Hematopoietic multipotent progenitor cell (in vitro differentiated cells): ENCODE measurements around a stretch of chr2.

DNA sequence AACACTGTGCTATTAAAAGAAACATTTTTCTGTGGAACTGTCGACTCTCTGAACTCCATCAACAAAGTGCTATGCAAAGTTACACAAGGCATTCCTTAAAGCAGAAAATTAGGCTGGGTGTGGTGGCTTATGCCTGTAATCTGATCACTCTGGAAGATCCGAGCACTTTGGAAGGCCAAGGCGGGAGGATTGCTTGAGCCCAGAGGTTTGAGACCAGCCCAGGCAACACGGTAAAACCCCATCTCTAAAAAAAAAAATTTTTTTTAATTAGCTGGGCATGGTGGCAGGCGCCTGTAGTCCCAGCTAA is 13.0 kb downstream of the MCM6 start:
- CAGE, long polyA plus RNA: no peak

- CAGE, long polyA plus RNA: no peak
Measured at GRCh38 chr2:135938071-135938768, 47.2 kb downstream of the DARS1 start.

GRCh38 chr2:135960973-135961245 is 24.5 kb downstream of the DARS1 start:
- CAGE, long polyA plus RNA: no peak

DNA sequence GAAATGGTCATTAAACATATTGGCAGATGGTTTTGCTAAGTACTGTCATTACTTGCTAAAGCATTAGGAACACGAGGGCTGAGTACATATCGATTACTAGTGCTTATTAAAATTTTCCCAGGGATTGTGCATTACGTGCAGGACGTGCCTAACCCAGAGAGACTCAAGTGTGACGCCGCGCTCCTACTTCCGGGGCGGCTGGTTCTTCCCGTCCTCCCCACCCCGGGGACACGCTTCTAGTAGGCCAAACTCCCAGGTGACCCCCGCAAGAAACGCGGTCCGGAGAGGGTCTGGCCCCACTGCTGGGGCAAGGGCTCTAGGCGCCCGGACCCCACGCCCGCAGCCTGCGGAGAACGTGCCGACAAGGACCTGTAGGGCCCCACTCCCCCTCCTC is 484 bp downstream of the DARS1 start:
- CAGE, long polyA plus RNA: no peak

- CAGE, long polyA plus RNA: no peak
Measured at GRCh38 chr2:136000368-136000959, 15.0 kb upstream of the DARS1 start.

DNA sequence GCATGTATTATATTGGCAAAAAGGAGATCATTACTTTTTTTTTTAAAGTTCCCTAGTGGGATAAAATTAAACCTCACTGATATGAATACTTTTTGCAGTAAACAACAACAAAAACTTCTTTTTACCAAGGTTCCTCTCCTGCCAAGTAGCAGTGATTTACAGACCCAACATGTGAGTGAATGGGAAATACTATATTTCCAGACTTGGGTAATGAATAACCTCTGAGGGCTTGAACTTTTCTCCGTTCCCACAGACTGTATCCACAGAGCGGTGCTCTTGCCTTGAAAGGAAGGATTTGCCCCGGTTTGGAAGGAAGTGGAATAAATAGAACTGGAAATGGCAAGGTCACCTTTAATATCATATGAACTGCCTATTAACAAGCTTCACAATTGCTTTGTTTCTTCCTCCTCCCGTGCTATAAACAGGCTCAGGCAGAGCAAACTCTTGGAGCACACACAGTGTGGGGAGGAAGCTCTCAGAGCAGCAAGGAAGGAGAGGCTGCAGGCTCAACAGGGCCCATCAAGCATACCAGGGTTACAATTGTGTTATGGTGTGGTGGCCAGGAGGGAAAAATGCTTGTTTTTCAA is 28.5 kb upstream of the DARS1 start:
- CAGE, long polyA plus RNA: no peak

DNA sequence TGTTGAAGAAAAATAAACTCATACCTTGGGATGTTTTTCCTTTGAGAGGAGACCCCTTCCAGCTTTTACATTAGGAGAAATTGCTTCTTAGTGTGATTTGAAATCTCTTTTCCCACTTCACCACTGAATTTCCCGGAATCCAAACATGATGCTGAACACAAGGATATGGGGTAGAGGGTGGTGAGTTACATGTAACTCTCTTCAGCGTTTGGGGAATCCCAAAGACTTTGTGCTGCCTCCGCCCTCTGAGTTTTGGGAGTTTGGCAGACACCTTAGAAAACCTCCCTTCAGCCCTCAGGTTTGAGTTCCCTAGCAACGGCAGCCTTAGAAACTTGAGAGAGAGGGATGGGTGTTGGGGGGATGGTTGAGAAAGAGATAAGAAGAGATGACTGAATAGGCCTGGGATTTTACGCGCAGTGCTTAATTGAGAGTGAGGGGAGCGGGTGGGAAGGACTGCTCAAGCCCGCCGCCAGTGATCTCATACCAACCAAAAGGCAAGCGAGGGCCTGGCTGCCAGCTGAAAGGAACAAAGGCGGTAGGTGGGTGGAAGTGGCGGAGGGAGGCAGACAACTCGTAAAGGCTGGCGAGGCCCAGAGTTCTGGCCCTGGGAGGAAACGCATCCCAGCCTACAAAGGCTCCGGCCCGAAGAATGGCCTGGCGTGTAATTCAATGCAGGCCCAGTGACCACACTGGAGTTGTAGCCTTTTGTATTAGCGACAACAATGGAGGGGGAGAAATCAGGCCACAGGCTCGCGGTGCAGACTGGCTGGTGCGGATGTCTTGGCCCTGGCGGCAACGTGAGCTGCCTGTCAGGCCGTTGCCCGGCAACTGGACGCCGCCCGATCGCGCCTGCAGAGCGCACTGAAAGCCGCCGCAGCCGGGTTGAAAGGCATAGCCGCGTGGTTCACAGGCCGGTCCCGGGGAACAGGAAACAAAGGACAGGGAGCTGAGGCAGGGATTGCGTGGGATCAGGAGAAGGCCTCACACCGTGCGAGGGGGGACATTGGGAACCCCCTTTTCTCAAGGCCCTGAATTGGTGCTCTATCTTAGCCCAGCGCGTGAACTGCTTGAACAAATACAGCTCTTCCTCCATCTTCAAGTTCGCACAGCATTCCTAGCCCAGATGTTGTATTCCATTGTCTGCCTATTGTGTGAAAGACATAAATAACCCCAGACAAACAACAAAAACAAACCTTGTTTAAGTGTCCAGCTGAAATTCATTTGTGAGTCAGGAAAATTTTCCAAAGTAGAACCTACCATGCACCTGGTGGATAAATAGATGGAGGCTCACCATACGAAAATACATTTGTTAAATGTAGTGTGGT is 39.9 kb upstream of the DARS1 start:
- CAGE, long polyA plus RNA: no peak

DNA sequence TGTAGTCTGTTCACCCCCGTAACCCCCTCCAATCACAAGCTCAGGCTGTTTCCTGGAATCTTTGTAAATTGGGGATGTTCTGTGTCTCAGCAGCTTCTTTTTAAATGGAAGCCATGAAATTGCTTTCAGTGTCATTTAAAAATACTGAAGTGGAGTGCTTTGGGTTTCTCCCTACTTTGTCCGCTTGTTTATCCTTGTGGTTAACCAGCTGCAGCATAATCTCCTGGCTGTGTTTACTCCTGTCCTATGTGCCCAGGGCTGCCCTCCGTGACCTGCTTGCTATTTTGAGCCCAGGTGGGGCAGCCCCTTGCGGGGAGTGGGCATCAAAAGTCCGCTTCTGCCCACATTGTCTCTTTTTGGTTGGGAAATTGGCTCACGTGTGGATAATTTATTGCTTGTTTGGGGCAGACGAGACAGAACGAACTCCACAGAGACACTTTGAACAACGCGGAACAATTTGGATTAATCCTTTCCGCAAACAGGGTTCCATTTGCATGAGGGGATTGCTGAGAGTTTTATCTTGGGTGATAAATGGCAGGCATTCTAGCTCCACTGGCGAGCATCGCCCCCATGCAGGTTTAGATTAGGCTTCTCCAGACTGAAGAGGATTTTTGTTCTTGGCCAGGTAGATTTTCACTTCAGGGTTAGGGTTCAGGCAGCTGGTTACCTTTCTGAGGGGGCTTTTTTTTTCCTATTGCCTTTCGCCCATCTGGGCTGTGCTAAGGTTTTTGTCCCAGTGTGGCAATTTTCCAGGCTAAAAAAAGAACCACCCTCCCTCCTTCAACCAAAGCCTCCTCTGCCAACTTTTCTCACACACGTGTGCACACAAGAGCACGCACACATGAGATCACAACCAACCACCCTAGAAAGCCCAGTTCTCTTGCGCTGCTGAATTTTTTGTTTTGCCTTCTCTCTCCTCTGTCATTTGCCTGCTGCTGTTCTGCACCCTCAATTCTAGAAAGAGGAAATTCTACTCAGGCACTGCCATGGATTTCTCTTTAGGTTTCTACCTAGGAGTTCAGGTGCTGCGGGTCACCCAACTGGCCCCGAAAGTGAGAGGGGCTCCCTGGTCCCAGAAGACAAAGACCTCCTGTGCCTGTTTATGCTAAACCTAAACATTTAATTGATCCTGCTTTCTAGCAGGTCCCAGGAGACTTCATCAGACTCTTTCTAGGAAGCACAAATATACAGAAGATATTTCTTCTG is 8.3 kb upstream of the CXCR4 start:
- CAGE, long polyA plus RNA: no peak

DNA sequence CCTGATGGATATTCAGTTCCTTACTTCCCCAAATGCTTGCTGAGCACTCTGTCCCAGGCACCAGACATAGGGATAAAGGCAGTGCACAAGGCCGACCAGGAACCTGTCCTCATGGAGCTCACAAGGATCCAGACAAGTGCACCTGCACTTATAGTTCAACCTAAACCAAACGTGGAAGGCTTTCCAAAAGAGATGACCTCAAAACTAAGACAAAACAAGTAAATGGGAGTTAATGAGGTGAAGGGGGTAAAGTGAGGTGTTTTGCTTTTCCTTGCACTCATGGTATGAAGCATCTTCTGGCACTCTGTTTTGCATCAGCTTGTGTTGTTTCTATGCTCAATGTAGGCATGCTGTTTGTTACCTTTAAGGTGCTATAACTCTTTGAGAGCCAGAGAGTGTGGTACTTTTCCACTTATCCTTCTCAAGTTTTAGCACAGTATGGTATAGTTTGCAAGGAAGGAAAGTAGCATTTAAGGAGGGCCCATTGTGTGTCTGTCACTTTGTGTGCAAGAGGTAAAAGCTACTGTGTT is 17.4 kb upstream of the CXCR4 start:
- CAGE, long polyA plus RNA: no peak

- CAGE, long polyA plus RNA: no peak
Measured at GRCh38 chr2:136212707-136213662, 95.0 kb upstream of the CXCR4 start.

DNA sequence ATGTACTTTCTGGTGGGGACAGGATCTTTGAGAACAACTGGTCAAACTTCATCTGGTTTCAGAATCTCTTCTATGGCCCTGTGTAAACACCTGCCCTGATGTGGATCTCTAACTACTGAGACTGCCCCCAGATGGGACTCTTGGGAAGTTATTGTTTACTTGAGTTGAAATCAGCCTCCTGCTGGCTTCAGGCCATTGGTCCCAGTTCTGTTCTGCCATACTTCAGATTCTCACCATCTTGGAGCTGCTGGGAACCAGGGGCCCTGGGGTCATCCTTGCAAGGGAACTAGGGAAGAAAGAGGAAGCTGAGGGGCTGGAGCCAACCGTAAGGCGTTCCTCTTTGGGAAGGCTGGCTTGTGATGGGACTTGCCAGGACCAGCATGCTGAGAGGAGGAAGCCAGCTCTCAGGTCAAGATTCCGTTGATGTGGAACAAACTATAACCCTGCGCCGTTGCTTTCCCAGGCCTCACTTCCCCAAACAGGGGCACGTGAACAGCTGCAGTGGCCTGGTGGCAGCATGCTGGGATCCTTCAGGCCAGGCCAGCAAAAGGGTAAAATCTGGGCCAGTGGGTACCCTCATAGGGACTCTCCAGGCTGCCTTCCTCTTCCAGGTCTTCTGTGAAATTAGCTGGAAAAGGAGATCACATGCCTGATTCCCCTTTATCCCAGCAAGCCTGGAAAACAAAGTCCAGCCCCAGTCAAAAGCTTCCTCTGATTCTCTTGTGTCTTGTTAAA is 135.6 kb upstream of the CXCR4 start:
- CAGE, long polyA plus RNA: no peak

DNA sequence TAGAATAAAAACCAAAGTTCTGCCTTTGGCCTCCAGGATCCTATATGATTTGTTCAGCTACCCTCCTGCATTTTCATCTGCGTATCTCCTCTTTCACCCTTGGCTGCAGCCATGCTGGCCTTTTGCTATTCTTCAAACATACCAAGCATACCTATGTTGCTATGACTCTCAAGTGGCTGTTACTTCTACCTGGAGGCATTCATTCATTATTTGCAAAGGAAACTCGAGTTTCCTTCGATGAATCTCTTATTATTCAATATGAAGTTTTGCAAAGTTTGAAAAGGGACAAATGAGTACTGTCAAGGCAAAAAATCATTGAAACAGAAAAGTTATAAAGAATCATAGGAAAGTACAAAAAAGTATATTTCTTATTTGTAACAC is 106.3 kb upstream of the HNMT start:
- CAGE, long polyA plus RNA: no peak

DNA sequence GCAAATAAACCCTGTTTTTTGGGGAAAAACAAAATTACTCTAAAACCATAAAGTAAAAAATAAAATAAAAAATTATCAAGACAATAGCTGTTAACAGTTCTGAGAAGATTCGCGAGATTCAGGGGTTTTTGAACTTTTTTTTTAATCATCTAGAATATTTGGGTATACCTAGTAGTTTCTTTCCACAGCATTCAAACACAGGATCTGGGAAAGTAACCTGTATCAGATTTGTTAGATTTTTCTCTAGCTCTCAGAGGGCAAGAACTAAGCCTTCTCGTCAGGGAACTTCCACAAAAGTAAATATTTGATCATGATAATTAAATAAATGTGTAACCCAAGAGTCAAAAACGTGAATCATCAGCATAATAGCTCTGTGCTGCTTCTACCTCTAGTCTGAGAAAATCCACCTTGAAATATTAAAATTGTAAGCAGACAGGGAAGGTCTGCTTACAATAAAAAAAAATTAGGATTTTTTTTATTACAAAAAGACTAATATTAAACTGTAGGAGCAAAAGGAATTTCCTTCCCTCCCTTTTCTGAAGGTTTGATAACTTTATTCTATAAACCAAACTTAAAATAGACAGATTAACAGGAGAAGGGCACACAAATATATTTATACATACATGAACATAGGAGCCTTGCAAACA is 225.7 kb upstream of the SPOPL start:
- CAGE, long polyA plus RNA: no peak

DNA sequence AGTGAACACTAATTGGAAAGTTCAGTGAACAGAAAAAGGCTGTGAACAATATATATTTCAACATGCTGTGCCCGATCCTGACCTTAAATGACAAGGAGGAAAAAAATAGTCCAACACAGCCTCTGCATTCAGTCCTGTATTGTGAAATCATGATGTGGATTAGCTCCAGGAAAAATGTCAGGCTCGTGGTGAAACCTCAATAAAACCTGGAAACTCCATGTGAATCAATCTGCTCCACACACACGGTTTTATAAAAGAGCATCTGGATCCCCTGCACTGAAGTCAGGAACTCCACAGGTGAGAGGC is 145.4 kb upstream of the SPOPL start:
- CAGE, long polyA plus RNA: no peak

GRCh38 chr2:138501034-138501330 is 588 bp upstream of the SPOPL start:
- CAGE, long polyA plus RNA: no peak

DNA sequence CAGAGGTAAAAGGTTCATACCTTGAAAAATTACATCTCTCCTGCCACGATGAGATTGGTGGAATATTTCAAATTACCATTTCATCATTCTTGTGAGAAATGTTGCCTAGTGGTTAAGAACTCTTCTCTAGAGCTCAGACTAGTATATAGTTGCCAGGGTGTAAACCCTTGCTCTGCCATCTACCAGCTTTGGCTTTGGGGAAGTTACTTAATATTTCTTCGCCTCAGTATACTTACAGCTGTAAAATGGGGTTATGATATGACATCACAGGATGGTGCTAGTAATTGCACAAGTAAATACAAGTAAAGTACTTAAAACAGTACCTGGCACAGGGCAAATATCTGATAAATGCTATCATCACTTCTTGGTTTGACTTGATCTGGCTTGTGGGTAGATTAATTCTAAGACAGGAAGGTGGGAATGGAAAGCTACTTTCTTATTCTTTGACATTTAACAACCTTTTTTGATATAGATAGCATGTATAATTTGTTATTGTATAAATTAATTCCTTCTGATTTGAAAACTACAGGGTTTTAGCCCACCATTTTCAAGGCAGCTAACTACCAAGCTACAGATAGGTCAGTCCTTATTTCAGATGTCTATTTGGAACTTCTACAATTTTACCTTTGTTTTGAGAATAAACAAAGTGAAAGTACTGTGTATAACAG is 1.6 kb downstream of the SPOPL start:
- CAGE, long polyA plus RNA: no peak

DNA sequence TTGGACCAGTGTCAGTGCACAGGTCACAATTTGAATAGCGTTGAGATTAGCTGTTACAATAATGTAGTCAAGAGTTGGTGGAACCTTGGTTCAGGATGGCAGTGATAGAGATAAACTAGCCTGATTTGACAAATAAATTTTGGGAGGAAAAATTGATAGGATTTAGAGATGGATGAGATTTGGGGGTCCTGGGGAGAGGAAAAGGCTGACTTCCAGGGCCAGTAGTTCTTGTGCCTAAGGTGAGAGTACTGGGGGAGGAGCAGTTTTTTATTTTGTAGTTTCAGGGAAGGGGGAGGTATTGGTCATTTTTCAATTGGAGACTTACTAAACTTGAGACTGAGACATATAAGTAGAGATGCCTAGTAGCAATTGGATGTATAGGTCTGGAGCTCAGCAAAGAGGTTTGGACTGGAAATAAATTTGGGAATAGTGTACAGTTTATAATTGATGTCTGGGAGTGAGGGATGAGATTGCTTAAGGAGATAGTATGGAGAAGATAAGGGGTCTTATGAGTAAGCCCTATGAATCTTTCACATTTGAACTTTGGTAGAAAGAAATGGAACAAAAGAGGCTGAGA is 4.9 kb downstream of the SPOPL start:
- CAGE, long polyA plus RNA: no peak

GRCh38 chr2:138516706-138517293 is 15.2 kb downstream of the SPOPL start:
- CAGE, long polyA plus RNA: no peak

DNA sequence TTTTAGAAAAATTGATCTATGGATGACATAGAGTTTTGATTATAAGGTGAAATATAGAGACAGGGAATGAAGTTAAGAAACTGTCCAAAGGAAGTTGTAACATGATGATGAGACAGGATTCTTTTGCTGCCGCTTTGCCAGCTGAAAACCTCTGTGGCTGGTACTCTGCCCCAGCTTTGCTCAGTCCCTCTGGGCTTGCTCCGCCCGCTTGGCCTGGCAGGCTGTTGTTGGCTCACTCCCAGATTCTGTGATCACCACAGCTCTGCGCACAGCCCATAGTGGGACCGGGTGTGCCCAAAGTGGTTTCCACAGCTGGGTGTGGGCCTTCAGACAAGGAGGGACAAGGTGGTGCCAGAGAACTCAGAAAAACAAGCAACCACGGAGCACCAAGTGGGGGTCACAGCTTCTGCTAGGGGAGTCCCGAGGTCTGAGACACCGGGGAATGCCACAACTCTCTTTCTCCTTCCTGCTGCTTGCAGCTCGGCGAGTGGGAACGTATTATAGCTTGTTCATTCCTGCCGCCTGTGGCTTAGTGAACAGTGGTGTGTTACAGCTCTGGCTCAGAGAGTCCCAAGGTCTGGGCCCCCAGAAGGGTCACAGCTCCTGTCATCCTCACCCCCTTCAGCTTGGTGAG is 9.2 kb upstream of the KYNU start:
- CAGE, long polyA plus RNA: no peak

DNA sequence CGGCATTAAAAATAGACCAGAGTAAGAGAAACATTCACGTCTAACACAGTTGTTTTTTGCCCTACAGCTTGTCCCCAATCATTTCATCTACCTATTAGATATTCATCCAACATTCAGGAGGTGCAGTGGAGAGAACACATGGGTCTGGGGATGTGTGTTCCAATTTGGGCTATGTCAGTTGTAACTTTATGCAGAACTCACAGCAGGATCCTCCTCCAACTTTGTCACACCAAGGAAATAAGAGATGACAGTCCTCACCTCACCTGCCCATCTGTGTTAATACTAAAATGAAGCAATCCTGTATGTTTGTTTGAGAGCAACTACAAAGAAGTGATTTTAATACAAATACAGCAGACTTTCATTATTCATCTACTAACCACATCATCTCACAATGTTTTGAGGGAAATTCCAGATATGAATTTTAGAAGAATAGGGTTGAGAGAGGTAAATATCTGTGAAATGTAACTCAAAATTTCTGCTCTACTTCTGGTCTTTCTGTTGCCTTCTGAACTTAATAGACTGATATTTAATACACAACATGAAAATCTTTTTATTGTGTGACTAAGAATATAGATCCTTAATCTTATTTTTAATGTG is 126.7 kb downstream of the ARHGAP15 start:
- CAGE, long polyA plus RNA: no peak